Pericardium fibroblast (primary cell): ENCODE results near the gene MC4R.

DNA sequence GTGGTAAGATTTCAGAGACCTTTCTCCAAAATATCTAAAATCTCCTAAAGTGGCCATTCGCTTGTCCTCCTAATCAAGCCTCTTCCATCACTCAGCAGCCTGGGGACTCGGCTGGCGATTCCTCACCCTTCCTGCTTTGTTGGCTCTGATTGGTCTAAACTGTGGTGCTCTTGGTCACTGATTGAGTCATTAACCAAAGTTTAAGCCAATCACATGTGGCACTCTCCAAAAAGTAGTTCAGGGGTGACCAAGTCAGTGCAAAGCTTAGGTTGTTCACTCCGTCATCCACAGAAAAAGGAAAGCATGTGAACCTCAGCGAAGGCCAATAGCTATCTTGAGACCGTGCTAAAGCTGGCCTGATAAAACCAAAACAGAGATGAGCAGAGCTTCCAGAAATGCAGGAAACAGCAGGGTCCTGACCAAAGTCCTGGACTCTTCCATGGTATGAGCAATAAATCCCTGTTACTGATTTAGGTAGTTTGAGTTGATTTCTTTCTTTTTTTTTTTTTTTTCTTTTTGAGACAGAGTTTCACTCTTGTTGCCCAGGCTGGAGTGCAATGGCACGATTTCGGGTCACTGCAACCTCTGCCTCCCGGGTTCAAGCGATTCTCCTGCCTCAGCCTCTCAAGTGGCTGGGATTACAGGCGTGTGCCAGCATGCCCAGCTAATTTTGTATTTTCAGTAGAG, 4.8 kb downstream of the ALPK2 start:
- RAMPAGE, long total RNA, result no peak

DNA sequence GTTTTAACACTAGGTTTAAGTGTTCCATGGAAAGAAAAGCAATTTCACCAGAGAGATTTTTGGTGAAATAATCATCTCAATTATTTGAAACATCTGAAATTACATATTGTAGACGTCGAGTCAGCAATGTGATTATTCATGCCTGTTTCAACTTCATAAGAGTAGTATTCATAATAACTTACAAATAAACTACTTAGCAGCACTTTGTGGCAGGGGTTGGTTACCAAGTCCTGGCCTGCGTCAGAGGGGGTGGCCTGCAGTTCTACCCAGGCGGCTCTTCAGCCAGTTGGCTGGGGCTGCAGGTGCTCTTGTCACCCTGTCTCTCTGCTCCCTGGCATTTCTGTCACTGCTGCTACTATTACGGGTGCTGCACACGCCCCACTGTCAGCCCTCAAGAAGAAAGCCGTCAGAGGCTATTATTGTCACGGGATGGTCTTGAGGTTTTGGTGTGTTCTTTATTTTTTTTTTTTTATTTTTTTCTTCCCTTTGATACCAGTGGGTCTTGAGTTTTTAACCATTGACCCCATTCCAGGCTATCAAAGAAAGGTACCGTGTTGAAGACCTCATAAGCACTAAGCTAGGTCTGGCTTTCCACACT, 50.5 kb downstream of the MALT1 start:
- RAMPAGE, long total RNA, result no peak

- RAMPAGE, long total RNA, result no peak
Measured at GRCh38 chr18:58887262-58888181, 22.8 kb downstream of the ZNF532 start.

GRCh38 chr18:58896276-58896573, 31.5 kb downstream of the ZNF532 start:
- RAMPAGE, long total RNA, result no peak

DNA sequence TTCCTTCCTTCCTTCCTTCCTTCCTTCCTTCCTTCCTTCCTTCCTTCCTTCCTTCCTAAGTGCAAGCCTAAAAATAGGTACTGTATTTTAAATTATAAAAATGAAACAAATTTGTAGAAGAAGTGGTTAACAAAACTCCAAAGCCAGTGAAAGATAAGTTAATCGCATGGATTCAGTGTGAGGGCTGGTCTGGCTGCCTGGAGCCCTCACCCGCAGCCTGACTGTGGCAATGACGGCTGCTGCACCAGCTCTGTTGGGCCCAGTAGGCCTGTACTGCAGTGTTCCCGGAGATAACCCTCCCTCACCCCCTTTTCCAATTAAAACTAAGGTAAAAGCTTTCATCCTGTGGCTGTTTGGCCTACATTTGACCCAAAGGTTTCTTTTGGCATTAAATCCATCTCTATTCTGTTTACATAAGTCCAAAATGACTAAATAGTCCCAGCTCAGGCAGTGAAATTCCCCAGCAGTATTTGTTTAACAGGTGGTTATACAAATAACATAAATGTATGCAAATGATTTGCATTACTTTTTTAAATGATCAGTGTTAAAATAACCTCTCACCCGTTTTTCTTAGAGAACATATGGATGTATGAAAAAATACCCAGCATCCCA, 77.8 kb downstream of the ZNF532 start:
- RAMPAGE, long total RNA, result no peak

GRCh38 chr18:59502364-59503358, 143.6 kb upstream of the LMAN1 start:
- RAMPAGE, long total RNA, result no peak

DNA sequence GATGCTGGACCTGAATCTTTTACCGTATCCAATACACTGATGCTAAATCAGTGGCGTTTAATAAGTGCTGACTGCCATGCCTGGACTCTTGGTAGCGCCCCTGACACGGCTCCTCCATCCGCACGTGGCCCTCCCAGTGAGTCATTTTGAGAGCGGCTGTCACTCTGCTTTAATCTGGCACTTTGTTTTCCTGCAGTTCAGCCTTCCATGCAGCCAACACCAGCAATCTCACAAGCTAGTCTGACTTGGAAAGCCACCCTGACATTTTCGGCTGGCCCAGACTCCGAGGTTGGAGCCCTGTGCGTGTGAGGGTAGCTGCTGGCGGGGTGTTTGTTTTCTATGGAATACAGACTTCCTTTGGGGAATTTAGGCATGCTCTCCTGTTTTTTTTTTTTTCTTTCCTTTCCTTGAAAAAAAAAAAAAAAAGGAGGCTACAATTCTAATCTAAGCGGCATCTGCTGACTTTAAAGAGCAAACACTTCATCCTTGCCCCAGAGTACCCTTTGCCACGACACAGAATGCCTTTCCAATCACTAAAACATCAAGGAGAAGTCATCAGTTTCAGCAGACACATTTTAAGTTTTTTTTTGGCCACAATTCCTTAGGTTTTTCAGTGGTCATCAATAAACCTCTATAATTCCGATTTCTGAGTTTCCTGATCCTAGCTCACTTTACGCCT, 155.3 kb upstream of the LMAN1 start:
- RAMPAGE, long total RNA, result no peak

DNA sequence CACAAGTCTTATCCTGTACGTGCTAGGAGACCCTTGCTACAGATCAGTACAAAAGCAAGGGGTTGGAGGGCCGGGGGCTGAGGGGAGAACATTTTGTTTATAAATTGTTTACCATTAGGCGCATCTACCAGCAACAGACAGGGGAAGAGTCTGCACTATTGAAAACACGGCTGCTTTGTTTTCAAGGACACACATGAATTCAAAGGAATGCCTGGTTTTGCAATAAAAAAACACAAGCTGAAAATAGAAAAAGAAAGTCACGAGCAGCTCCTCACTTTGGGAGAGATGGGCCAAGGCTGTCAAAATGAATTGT, 73.6 kb downstream of the CCBE1 start:
- RAMPAGE, long total RNA, result no peak

GRCh38 chr18:59980412-59980649, 80.5 kb downstream of the PMAIP1 start:
- RAMPAGE, long total RNA, result no peak

DNA sequence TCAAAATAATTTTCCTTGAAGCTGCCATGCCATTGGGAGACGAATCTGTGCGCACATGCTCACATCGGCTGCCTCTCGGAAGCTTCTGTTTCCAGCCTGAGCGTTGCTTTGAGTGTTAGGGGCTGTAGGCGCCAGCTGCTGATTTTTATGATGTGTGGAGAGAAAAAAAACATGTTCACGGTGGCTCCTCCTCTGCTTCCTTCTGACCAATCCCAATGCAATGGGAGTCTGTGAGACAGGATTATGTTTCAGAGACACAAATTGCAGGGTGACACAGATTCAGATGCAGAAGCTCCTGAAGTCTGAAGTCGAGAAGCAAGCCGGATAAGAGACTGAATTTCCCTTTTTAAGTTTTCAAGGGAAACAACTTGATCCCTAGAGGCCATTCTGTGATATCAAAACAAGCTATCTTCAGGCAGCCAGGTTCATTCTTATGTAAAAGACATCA, at the start of gene MC4R:
TSS of gene MC4R (minus strand) at position 117 of the 448 bp plus-strand sequence.
- RAMPAGE, long total RNA, result no peak

DNA sequence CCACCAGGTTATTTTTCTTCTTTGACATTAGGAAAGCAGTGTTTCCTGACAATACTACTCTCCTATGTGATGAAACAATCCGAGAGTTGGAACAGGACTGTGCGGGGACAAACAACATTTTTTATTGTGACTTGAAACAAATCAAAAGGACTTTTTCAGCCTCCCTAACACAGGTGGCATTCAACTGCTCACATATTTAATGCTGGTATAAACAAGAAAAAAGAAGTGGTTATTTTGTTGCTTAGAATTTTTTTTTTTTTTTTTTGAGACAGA, 237.1 kb downstream of the RNF152 start:
- RAMPAGE, long total RNA, result no peak

- RAMPAGE, long total RNA, result no peak
Measured at GRCh38 chr18:61732879-61733258, 159.9 kb downstream of the RNF152 start.

GRCh38 chr18:61735418-61735779, 157.4 kb downstream of the RNF152 start:
- RAMPAGE, long total RNA, result no peak

DNA sequence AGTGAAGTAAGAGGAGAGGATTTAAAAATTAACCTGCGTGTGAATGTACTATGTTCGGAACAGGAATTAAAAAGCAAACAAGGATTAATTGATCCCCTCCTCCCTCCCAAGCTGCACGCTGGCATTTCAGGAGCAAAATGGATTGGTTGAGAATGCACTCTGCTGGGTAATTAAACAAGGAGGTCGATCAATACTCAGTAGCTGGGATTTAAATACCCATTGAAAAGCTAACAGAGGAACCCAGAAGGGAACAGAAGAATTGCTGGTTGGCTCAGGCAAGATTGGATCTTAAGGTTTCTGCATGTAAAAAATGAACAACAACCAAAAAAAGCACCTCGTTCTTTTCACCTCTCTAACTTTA, 157.0 kb downstream of the RNF152 start:
- RAMPAGE, long total RNA, result no peak

GRCh38 chr18:61847711-61848504, 44.9 kb downstream of the RNF152 start:
- RAMPAGE, long total RNA, result no peak

GRCh38 chr18:62045393-62046059, 141.3 kb downstream of the PIGN start:
- RAMPAGE, long total RNA, result no peak

DNA sequence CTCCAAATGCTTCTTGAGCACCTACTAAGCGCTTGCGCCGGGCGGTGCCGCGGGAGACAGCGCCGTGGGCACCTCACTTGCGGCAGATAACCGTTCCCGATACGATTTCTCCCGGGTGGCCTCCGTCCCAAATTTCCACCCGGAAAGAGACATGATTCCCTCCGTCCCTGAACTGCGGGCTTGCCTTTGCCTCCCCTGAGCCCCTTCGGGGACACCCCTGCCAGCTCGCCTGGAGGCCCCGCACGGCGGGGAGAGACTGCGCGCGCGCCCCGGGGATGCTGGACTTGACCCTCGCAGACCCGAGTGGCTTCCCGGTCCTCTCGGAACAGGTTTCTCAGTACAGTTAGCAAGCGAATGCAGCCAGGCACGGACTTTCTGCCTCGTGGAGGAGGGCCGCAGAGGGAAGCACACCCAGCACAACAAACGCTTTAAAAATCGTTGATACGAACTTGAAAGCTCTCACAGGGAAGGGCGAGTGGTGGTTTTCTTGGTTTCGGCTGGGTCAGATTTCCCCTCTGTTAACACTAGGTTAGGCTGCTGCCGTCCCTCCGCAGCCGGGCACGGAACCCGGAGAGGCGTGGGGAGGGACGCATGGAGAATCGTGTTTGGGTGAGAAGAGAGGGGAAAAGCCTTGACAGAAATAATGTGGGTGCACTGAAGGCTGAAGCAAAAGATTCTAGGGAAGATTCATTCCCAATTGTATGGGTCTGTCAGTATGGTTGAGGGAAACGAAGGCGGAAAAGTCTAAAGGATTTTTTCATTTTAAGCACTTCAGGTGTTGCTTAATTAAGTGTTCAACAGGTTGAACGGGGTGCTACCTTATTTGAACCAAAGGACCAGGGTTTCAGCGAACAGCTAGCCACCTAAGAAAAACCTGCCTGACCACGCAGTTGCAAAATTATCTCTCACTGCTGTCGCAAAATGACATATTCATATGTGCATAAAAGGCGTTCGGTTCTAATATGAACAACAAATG, 900 bp downstream of the TNFRSF11A start:
- RAMPAGE, long total RNA, result no peak

- RAMPAGE, long total RNA, result no peak
Measured at GRCh38 chr18:62436601-62437103, 86.2 kb upstream of the ZCCHC2 start.

DNA sequence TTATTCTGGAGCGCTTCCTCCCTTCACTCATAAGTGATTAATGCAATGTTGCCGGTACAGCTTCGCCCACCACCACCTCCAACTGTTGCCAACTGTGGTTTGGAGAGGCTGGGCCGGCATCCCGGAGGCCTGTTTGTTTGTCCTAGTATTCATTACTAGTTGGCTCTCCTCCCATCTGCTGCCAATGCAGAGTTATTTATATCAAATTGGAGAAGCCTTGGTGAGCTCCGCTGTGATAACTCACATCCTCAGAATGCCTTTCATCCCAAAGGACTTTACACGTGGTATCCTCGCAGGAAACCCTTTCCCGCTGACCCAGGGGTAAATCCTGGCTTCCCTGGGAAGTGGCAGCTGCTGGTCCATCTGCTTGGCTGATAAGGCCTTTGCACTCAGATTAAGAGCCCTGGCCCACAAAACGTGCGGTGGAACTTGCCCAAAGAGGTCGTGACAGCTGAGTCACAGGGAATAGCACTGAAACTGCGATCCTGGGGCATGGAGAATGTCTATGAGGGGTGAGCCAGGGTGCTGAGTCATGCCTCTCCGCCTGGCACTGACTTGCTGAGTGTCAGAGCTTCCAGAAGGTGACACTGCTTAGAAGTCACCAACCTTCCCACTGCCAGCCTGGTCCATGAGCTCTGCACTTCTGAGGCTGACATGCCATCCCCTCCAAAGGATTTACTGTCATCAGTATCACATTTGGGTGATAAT, 71.9 kb upstream of the ZCCHC2 start:
- RAMPAGE, long total RNA, result no peak

GRCh38 chr18:62881690-62882172, 166.4 kb downstream of the PHLPP1 start:
- RAMPAGE, long total RNA, result no peak